Calu3 (cell line): ENCODE data around the genes POLL, NFKB2 and ACTR1A.

- PRO-cap, result no peak
Measured at GRCh38 chr10:101536043-101536427, 52.0 kb downstream of the POLL start.

- PRO-cap, result no peak
Measured at GRCh38 chr10:101579197-101579737, 8.8 kb downstream of the POLL start.

GRCh38 chr10:101587562-101588584 is at the start of gene POLL:
POLL (minus strand) TSS chr10:101588257.
- PRO-cap, result bidirectional peak, plus-strand start at chr10:101588328, minus-strand start at chr10:101588159

GRCh38 chr10:101651309-101651545 is 43.7 kb downstream of the FBXW4 start:
- PRO-cap, result no peak

DNA sequence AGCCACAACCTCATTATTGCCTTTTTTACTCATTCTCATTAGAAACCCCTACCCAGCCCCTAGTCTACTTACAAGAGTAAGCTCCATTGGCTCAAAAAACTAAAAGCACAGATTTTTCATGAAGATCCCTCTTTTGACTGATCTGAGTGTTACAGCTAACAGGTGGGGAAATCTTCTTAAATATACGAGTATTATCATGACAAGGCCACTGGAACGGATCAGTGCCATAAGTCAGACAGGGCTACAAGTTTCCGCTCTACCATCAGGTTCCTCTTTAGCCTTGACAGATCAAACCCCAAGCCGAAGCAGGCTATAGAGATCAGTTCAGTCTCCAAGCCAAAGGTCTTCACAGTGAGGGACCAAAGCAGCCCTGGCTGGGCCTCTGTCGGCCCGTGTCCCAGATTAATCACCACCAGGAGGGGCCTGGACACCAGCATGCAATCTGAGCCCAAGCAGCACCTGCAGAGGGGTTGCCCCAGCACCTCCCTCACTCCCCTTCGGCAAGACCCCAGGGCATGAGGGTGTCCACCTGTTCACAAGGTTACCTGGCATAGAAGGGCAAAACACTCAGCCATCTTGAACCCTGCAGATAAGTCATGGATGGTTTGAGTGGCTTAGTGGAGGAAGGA is 36.1 kb downstream of the FBXW4 start:
- PRO-cap, result no peak

GRCh38 chr10:101809888-101811194 is 7.9 kb downstream of the OGA start:
- PRO-cap, result no peak

DNA sequence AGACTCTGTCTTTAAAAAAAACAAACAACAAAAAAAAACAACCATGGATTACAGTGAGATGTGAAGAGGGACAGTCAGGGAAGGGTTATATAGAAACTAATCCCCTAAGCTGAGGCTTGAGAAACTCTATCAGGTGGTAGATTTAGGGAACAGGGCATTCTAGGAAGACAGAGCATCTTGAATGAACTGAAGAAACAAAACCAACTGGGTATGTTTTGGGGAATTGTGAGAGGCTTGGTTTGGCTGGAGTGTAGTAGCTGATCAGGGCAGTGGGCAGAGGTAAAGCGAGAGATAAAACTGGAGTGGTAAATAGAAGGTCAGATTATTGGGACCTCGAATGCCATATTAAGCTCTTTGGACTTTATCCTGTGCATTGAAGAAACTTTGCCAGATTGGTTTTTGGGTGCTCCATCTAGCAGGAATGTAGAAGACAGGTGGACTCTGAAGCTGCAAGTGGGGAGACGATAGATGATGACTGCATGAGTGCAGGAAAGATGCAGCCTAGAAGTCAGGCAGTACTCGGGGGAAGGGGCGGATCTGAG is 6.3 kb upstream of the NOLC1 start:
- PRO-cap, result no peak

DNA sequence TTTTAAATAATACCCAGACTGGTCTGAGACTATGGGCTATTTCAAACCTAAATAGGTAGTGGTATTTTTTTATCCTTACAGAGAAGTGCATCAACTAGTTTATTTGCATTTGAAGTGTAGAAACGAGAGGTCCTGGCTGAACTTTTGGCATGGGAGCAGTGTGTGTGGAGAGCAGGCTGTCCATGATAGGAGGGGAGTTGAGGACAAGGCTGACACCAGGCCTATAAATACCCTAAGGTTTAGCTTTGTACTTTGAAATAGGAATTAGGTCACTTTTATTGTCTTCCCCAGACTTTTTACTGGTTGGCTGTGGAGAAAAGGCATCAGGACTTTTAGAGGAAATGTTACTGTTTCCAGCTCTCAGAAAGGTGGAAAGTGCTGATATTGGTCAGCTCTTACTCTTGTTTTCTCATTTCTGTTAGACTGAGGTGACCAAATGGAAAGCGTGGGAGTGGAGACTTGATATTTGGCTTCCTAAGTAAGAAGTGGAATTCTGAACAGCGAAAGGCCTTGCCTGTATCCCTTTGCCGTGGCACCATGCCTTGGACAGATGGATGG is 45.9 kb downstream of the GBF1 start:
- PRO-cap, result no peak

- PRO-cap, result no peak
Measured at GRCh38 chr10:102367006-102367286, 28.6 kb upstream of the NFKB2 start.

- PRO-cap, result no peak
Measured at GRCh38 chr10:102382107-102382962, 13.2 kb upstream of the NFKB2 start.

GRCh38 chr10:102394873-102395819 is at the start of gene NFKB2:
NFKB2 (plus strand) TSS chr10:102395705.
- PRO-cap, result bidirectional peak, plus-strand start at chr10:102395197, minus-strand start at chr10:102395186; bidirectional peak, plus-strand start at chr10:102395705, minus-strand start at chr10:102395588

GRCh38 chr10:102402514-102403061 is 7.1 kb downstream of the NFKB2 start:
- PRO-cap, result no peak

GRCh38 chr10:102407743-102408683 is 10.6 kb downstream of the PSD start:
- PRO-cap, result no peak

- PRO-cap, result no peak
Measured at GRCh38 chr10:102419058-102419939, 714 bp upstream of the PSD start.

GRCh38 chr10:102450287-102451274 is 762 bp downstream of the C10orf95 start:
- PRO-cap, result bidirectional peak, plus-strand start at chr10:102450674, minus-strand start at chr10:102450376

DNA sequence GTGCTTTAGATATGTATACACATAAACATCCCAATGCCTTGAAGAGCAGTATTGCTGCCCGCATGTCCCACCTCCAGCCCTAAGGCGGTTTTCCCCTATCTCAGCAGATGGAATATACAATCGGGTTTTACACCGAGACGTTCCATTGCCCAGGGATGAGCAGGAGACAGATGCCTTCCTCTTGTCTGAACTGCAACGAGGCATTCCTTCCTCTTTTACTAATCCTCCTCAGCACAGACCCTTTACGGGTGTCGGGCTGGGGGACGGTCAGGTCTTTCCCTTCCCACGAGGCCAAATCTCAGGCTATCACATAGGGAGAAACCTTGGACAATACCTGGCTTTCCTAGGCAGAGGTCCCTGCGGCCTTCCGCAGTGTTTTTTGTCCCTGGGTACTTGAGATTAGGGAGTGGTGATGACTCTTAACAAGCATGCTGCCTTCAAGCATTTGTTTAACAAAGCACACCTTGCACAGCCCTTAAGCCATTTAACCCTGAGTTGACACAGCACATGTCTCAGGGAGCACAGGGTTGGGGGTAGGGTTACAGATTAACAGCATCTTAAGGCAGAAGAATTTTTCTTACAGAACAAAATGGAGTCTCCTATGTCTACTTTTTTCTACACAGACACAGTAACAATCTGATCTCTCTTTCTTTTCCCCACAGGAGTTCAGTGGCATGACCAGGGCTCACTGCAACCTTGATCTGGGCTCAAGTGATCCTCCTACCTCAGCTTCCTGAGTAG is 3.5 kb upstream of the C10orf95 start:
- PRO-cap, result no peak

- PRO-cap, result bidirectional peak, plus-strand start at chr10:102502326, minus-strand start at chr10:102502048; bidirectional peak, plus-strand start at chr10:102502953, minus-strand start at chr10:102502709
Measured at GRCh38 chr10:102502171-102503207, at the start of gene ACTR1A. ACTR1A (minus strand) TSS chr10:102502712.

- PRO-cap, result no peak
Measured at GRCh38 chr10:102580101-102580507, 64.2 kb upstream of the TRIM8 start.

GRCh38 chr10:102596819-102598064 is 47.0 kb upstream of the TRIM8 start:
- PRO-cap, result no peak

DNA sequence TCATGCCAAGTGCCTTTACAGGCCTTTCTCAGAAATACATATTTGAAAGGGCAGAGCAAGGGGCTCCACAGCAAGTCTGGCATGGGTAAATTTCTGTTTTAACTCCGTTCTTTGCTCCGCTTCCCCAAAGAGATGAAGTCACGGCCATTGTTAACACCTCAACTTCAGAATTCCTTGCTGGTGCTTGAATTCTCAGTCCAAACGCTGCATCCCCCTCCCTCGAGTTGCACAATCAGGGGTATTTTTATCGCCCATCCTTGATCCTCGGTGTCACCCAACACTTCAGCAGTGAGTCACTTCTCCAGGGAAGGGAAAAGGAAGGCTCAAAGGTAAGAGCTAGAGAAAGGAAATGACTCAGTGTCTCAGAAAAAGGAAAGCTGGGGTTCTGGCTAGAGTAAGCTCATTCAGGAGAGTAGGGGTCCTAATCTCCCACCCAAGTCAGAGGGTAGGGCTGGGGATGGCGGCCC is 39.9 kb upstream of the TRIM8 start:
- PRO-cap, result no peak